Skeletal muscle tissue (tissue), 7 donors: ENCODE measurements around the gene TCFL5.

GRCh38 chr20:62398817-62399250 lies 8.3 kb downstream of the CABLES2 start:
- PRO-cap, 3 experiments, result no peak in any of the 3 experiments
- RAMPAGE, long total RNA, result no peak
- RRBS, 2 experiments, result no CpG with 5 or more reads among the region's 9 CpGs

DNA sequence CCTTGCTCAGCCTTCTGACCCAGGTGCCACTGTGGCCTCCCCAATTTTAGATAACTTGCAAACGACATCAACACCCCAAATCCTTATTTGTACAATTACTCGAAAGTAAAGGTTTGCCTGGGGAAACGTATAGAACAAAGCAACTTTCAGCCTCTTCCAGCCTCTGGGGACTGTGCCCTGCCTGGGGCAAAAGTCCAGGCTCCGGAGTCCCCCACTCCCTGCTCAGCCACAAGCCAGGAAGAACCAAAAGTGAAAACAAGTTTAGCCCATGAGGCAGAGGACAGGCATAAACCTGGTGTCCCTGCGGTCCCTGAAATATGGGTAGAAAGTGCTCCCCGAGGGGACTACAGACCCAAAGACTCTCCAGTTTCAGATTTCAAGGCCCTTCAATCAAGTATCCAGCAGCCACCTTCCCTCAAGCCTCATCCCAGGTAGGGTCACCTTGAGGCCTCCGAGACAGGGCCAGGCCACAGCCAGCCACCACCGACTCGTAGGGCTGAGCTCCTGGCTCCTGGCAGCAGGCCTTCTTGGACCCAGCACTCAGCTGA lies 3.2 kb downstream of the GATA5 start:
- PRO-cap, 3 experiments, result no peak in any of the 3 experiments
- RAMPAGE, long total RNA, result no peak
- RRBS, 2 experiments, result no CpG with 5 or more reads among the region's 9 CpGs

GRCh38 chr20:62495624-62496379 lies 20.0 kb upstream of the GATA5 start:
- PRO-cap, 3 experiments, result peak in 1 of 3 experiments; most common minus-strand start chr20:62496034 (in 1)
- RAMPAGE, long total RNA, result no peak
- RRBS, 2 experiments, result 53 to 56% methylated on average over 4 to 8 of the region's 24 CpGs

DNA sequence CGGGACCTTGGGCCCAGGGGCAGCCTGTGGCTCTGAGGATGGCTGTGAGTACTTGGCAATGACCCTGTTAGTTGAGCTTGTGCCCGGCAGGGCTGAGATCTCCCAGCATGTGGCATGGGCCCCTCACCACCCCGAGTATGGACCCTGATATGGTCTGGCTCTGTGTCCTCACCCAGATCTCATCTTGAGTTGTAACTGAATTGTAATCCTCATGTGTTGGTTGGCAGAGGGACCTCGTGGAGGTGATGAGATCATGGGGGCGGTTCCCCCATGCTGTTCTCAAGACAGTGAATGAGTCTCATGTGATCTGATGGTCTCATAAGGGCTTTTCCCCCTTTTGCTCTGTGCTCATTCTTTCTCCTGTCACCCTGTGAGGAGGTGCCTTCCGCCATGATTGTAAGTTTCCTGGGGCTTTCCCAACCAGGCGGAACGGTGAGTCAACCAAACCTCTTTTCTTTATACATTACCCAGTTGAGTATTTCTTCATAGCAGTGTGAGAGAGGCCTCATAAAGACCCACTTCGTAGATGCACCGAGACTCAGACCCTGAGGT lies 26.0 kb upstream of the GATA5 start:
- PRO-cap, 3 experiments, result peak in 1 of 3 experiments; most common plus-strand start position 486 of the sequence (in 1); most common minus-strand start position 186 of the sequence (in 1)
- RAMPAGE, long total RNA, result no peak
- RRBS, 2 experiments, result no CpG with 5 or more reads among the region's 10 CpGs

- PRO-cap, 3 experiments, result peak in 2 of 3 experiments; most common plus-strand start chr20:62511791 (in 2); most common minus-strand start chr20:62511494 (in 2)
- RAMPAGE, long total RNA, result no peak
- RRBS, 2 experiments, result no CpG with 5 or more reads among the region's 14 CpGs
These were observed 35.7 kb upstream of the GATA5 start for GRCh38 chr20:62511352-62512070.

- PRO-cap, 3 experiments, result peak in 1 of 3 experiments; most common plus-strand start chr20:62519171 (in 1); most common minus-strand start chr20:62519065 (in 1)
- RAMPAGE, long total RNA, result no peak
- RRBS, 2 experiments, result no CpG with 5 or more reads among the region's 28 CpGs
These were observed 42.9 kb upstream of the GATA5 start for GRCh38 chr20:62518546-62519237.

GRCh38 chr20:62536971-62537471 lies 61.2 kb upstream of the GATA5 start:
- PRO-cap, 3 experiments, result peak in 2 of 3 experiments; most common plus-strand start chr20:62537244 (in 2); most common minus-strand start chr20:62537138 (in 2)
- RAMPAGE, long total RNA, result no peak
- RRBS, 2 experiments, result no CpG with 5 or more reads among the region's 14 CpGs

- PRO-cap, 3 experiments, result peak in 3 of 3 experiments; most common plus-strand start chr20:62550359 (in 1); most common minus-strand start chr20:62550151 (in 1)
- RAMPAGE, long total RNA, result no peak
- RRBS, 2 experiments, result 3 to 4% methylated on average over 19 to 25 of the region's 36 CpGs
These were observed 74.3 kb upstream of the GATA5 start for GRCh38 chr20:62550020-62550619.

- PRO-cap, 3 experiments, result no peak in any of the 3 experiments
- RAMPAGE, long total RNA, result no peak
- RRBS, 2 experiments, result no CpG with 5 or more reads among the region's 14 CpGs
These were observed 19.5 kb upstream of the SLCO4A1 start for GRCh38 chr20:62622838-62623163.

DNA sequence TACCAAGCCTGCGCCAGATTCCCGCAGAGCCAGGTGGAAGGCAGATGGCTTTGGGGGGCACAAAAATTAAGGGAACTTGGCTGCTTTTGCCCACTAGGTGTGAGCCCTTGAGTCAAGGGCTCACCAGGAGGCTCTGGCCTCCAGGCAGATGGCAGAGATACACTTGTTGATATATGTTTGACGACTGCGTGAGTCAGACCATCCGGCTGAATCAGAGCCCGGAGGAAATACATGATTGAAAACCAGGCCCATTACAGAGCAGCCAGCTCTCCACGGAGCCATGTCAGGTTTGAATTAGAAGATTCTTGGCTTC lies 5.2 kb upstream of the NTSR1 start:
- PRO-cap, 3 experiments, result no peak in any of the 3 experiments
- RAMPAGE, long total RNA, result no peak
- RRBS, 2 experiments, result no CpG with 5 or more reads among the region's 7 CpGs

DNA sequence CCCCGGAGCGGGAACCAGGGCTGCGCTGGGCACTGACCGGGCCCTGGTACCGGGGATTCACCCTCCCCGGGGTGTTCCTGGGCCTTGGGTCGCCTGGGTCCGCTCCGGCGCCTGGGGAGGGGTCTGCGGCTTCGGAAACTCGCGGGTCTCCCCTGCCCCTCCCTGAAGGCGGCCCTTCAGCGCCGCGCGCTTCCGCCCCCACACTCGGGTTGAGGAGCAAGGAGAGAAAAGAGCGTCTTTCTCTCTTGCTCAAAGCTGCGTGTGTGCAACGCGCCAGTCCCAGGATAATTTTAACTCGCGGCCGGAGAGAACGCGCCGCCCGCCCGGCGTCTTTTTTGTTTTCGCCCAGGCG lies 334 bp upstream of the COL9A3 start:
- PRO-cap, 3 experiments, result no peak in any of the 3 experiments
- RAMPAGE, long total RNA, result no peak
- RRBS, 2 experiments, result 2 to 3% methylated on average over 9 of the region's 36 CpGs

DNA sequence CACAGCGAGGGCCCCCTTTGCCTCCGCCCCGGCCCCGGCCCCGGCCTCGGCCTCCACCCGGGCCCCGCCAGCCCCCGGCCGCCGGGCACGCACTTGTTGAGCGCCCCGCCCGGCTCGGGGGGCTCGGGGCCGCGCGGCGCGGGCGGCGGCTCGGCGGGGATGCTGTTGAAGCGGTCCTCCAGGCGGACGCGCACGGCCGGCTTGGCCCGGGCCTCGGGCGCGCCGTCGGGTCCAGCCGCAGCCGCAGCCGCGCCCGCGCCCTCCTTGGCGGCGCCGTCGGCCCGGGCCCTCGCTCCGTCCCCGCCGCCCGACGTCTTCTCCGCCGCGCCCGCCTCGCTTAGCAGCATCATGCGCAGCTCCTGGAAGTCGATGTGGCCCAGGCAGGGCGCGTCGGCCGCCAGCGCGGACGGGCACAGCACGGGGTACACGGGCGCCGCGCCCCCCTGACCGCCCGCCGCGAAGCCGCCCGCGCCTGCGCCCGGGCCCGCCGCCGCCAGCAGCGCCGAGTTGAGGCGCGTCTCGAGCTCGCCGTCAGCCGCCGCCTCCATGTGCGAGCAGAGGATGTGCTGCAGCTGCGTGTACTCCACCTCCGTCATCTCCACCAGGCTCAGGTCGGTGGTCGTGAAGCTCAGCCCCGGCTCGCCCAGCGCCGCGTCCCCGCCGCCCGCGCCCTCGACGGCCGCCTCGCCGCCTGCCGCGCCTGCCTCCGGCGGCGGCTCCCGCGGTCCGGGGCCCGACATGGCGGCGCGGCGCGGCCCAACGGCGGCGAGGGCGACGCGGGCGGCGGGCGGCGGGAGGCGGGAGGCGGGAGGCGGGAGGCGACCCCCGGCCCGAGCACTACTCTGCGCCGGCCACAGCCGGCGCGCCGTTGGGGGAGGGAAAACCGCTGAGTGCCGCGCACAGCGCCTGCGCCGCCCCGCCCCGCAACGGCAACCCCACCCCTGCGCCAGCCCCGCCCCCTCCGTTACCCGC lies at the start of gene TCFL5:
TSS of gene TCFL5 (minus strand) at position 892 of the 972 bp plus-strand sequence.
- PRO-cap, 3 experiments, result peak in 3 of 3 experiments; most common plus-strand start position 316 of the sequence (in 1); most common minus-strand start position 320 of the sequence (in 1)
- RAMPAGE, long total RNA, result no peak
- RRBS, 2 experiments, result 2 to 3% methylated on average over 56 to 60 of the region's 163 CpGs

- PRO-cap, 3 experiments, result no peak in any of the 3 experiments
- RAMPAGE, long total RNA, result no peak
- RRBS, 2 experiments, result no CpG with 5 or more reads among the region's 12 CpGs
These were observed 31.4 kb downstream of the DIDO1 start for GRCh38 chr20:62894866-62895290.

- PRO-cap, 3 experiments, result no peak in any of the 3 experiments
- RAMPAGE, long total RNA, result no peak
- RRBS, 2 experiments, result no CpG with 5 or more reads among the region's 19 CpGs
These were observed 3.2 kb upstream of the GID8 start for GRCh38 chr20:62934329-62935636.

- PRO-cap, 3 experiments, result no peak in any of the 3 experiments
- RAMPAGE, long total RNA, result no peak
- RRBS, 2 experiments, result no CpG with 5 or more reads among the region's 10 CpGs
These were observed 5.5 kb upstream of the SLC17A9 start for GRCh38 chr20:62946986-62947336.

- PRO-cap, 3 experiments, result no peak in any of the 3 experiments
- RAMPAGE, long total RNA, result no peak
- RRBS, 2 experiments, result 2 to 3% methylated on average over 10 of the region's 41 CpGs
These were observed 2.4 kb upstream of the BHLHE23 start for GRCh38 chr20:63009066-63009691.

DNA sequence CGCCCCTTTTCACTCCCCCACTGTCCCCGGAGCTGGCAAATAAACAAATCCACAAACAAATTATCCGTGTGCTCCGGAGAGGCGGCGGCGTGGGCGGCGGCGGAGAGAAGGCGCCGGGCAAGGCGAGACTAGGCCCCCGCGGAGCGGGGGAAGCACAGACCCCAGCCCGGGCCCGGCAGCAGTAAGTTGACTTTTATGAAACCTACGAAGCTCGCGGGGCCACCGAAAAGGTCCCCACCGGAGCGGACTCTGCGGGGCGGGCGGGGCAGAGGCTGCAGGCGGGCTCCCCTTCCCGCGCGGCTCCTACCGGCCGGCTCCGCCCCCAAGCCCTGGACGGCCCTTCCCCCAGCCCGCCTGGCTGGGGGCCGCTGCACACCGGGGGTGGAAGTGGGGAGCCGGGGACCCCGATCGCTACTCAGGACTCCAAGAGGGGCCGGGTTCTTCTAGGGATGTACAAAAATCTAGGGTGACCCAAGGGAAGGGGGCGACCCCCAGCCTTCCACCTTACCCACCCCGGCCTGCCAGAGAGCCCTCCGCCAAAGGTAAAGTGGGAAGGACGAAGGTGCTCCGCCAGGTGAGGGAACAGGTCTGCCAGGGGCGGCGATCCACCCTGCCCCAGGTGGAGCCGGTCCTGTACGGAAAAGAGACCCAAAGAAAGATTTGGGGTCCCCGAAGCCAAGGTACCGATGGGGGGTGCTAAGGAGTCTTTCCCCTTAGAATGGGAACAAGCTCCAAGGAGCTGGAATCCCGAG lies 40.5 kb downstream of the YTHDF1 start:
- PRO-cap, 3 experiments, result no peak in any of the 3 experiments
- RAMPAGE, long total RNA, result no peak
- RRBS, 2 experiments, result 4% methylated on average over 47 to 48 of the region's 54 CpGs

DNA sequence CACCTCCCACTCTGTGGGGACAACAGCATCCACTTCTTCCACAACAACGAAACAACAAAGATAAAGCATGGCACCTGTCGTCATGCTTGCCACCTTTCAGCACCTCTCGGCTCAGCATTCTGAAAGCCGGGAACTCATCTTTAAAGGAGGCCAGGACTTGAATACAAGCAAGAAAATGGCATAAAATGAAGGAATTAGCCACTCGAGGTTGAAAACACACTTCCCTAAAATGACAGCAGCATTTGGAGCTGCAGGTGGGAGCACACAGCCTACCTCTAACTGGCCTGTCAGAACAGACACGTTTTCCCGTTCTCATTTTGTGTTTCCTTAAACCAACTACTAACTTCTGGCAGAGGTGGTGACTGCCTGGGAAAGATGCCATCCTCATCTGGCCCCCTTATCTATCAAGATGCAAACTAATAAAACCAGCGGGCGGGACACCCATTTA lies 21.8 kb downstream of the YTHDF1 start:
- PRO-cap, 3 experiments, result peak in 1 of 3 experiments; most common minus-strand start position 212 of the sequence (in 1)
- RAMPAGE, long total RNA, result no peak
- RRBS, 2 experiments, result no CpG with 5 or more reads among the region's 9 CpGs

DNA sequence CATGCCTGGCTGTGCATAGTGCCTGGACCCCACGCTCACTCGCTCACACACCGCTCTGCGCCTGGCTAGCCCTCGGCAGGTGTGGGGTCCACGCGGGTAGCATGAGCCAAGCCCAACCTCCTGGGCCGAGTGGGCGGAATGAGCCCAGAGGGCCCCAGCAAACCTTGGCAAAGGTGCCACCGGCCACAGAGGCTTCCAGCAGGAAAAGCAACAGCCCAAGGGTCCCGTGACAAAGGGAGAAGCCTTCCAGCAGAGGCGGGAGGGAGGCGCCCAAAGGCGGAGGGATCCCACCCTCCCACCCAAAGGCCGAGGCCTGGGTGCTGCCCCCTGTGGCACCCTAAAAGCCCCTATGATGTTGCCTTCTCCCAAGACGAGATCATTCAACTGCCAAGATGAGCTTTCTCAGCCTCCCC lies 19.5 kb upstream of the CHRNA4 start:
- PRO-cap, 3 experiments, result no peak in any of the 3 experiments
- RAMPAGE, long total RNA, result no peak
- RRBS, 2 experiments, result no CpG with 5 or more reads among the region's 16 CpGs

DNA sequence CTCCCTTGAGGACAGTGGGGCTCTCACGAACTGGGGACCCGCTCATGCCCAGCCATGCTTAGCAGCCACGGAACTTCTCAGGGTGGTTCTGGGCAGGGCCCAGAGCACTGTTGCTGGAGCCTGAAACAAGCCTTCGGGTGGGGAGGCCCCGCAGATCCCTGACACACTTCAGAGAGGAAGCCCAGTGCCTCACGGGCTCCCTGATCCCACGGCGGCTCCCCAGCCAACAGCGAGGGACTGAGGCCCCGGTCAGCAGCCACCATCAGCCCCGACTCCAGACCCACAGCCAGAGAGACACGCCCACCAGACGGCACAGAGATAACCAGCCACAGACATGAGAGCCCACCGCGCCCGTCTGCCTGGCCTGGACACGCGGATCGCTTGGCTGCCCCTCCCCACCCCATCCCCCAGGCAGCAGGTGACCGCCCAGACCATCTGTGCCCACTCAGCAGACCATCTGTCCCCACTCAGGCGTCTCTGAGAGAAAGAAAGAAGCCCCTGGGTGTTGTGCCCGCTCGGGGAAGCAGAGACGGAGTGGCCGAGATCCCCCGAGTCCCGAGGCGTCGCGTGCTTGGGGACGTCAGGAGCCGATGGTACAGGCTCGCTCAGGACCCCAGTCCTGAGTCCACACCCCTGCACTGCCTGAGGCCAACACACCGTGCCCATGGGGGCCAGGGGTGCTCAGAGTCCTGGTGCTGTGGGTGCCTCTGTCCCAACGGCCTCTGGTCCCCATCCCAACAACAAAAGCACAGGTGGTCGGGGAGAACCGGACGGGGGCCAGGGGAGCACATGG lies 55.5 kb upstream of the CHRNA4 start:
- PRO-cap, 3 experiments, result no peak in any of the 3 experiments
- RAMPAGE, long total RNA, result no peak
- RRBS, 2 experiments, result no CpG with 5 or more reads among the region's 38 CpGs